Epidermal melanocyte (primary cell): ENCODE measurements around a stretch of chr16.

- RRBS: no CpG with 5 or more reads among the region's 25 CpGs
Observed at GRCh38 chr16:85001818-85002972, 9.1 kb downstream of the ZDHHC7 start.

DNA sequence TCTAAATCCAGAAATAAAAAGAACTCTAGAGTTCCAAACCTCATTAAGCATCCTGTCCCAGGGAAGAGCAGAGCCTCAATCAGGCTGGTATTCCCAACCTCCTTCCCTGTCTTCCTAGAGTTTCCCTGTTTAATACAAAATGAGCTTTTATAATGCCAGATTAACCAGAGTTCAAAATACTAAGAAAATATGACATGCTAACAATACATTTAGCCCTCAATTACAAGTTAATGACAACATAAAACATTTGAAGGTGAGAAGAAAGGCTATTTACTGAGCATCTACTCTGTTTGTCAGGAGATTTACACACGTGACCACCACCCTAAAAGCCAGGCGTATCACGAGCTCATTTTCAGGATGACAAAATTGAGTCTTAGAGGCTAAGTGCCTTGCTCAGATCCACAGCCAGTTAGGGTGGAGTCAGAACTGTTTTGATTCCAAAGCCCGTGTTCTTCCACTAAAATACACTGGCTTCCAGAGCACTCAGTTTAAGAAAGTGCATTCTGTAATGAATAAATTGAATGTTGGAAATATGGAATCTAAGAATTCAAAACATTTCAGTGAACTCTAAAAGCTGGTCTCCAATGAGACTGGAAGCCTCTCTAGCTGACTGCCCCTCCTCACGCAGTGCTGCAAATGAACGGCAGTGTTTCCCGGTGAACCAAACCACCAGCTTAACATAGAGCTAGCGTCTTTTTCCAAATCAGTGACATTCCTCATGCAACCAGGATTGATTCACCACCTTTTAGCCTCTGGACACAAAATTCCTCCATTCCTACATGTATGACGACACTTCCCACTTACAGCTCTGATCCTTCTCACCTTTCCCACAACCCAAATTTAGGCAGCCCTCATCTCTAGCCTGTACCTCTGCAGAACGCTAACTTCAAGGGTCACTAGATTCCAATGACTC is 6.0 kb downstream of the ZDHHC7 start:
- RRBS: no CpG with 5 or more reads among the region's 10 CpGs

GRCh38 chr16:85093307-85094499 is 18.6 kb downstream of the CIBAR2 start:
- RRBS: no CpG with 5 or more reads among the region's 25 CpGs

- RRBS: no CpG with 5 or more reads among the region's 3 CpGs
Observed at GRCh38 chr16:85135522-85135951, 23.3 kb upstream of the CIBAR2 start.

GRCh38 chr16:85220095-85220854 is 108.0 kb upstream of the CIBAR2 start:
- RRBS: 35% methylated on average over 10 of the region's 32 CpGs

- RRBS: no CpG with 5 or more reads among the region's 20 CpGs
Observed at GRCh38 chr16:85302093-85302767, 190.0 kb upstream of the CIBAR2 start.

DNA sequence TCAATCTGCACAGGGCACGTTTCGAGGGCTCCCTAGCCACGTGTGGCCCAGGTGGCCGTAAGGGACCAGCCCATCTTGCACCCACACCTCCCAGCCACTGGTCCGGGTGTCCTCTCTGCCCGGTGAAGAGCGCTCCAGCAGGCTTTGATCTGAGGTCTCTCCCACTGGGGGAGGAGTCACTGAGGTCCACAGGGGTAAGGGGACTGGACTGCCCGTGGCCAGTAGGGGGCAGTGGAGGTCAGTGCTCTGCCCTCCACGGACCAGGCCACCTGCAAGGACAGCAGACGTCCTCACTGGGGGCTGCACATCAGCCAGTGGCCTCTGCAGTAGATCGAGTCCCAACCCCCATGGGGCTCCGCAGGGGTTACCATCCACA is 204.1 kb upstream of the CIBAR2 start:
- RRBS: no CpG with 5 or more reads among the region's 12 CpGs

DNA sequence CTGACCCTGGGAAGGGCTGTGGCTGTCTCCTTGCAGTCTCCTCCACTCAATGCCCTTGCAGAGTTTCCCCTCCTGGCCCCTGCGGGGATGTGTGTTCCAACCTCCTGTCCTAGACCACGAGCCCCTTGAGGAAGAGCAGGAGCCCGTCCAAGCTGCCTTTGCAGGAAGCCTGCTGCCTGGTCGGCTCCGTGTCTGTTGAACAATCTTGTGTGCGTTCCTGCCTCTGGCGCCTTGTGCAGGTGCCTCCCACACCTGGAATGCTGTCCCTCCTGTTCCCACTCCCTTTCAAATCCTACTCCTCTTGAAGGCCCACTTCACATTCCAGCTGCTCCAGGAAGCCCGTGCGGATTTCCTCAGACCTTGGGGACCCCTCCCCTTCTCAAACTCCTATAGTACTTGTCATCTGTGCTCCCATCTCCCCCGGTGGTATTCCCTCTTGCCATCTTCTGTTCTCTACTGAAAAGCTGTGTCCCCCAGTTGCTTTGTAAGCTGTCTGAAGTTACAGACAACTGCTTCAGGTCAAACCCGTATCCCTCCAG is 241.6 kb upstream of the CIBAR2 start:
- RRBS: no CpG with 5 or more reads among the region's 11 CpGs

DNA sequence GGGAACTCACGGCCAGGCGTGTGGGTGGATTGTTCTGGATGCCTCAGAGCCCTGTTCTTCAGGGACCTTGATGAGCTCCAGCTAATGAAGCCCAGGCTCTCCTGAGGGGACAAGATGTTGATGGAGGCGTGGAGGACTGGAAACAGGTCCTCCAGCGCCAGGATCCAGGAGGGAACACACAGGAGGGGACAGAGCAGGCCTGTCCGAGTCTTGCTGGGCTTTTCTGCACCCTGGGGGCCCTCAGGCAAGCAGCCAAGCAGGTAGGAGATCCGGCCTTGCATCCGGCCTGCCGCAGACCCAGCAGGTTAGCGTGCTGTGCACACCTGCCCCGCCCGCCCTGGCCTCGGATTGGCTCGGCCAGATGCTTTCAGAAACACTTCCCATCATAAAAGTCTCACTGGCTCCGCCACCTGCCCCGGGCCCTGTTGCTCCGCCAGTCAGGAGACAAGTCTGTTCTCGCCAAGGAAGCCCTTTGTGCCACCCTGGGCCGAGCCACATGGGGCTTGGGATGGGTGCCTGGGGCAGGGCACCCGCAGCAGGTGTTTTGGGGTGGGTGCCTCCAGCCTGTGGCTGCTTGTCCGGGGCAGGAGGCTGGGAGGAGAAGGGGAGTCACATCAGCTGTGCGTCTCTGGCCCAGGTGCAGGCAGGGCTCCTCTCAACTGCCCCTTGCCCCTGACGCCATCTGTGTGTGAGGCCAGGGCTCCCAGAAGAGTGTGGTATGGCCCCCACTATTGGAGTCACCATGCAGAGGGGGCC is 228.3 kb upstream of the GSE1 start:
- RRBS: no CpG with 5 or more reads among the region's 22 CpGs

DNA sequence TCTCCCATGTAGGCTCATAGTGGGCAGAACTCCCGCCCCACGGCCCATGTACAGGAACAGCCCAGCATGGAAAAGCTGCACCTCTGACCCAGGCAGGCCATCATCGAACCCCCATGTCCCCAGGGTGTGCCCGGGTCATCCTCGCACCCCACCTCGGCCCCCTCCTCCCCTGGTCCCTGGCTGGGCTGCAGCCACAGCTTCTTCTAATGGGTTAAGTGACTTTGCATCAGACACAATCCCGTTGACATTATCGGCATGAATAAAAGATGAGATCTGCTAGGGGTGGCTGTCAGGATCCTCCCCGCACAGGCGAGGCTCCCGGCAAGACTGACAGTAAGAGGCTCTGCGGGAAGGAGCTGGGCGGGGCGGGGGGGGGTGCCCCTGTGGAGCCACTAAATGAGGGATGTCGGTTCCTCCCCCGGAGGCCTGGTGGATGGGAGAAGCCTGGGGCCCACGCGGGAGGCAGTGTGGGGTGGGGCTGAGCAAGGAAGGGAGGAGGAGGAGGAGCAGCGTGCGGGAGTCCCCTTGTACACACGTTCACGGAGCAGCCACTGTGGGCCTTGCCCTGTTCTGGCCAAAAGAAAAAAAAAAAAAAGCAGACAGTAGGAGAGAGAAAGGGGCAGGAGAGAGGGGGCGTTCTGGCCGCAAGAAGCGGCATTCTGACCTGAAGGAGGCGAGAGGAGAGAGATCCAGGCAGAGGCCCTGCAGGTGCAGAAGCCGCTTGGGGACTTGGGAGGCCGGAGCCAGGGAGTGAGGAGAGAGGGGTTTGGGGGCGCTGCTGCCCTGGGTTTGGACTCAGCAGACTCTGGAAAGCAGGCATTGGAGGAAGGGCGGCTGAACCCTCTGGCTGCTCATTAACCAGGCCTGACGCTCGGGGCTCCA is 190.9 kb upstream of the GSE1 start:
- RRBS: 66% methylated on average over 4 of the region's 32 CpGs

- RRBS: no CpG with 5 or more reads among the region's 6 CpGs
Observed at GRCh38 chr16:85461342-85461634, 151.8 kb upstream of the GSE1 start.

DNA sequence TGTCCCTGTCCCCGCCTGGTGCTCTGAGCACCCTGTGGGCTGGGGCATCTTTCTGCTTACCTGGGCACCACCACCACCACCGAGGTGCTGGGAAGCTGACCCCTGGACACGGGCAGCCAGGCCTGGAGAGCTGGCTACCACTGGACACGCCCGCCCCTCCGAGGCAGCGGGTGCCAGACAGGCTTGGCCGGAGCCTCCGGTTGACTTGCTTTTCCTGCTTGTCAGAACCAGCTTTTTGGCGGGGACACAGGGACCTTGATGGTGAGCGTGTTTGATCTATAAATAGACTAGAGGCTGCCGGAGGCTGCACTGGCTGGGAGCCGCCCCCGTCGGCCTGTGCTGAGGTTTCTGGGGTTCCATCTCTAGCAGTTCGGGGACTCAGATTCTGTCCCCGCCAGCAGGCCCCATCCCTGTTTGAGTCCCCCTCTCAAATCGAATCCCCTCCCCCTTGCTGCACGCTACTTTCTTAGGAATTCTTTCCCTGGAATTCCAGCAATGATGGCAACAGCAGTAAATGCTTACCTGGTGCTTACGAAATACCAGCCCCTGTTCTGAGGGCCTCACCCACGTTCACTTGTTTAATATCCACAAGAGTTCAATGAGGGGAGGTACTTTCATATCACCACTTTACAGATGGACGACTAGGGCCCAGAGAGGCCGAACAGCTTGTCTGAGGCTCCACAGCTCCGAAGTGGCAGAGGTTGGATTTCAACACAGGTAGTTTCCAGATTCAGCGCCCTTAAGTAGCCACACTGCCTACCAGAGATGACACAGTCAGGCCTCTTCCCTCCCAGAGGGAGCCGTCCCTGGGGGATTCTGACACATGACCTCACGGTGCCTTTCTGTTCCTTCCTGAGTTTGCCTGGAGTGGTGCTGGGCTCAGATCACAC is 120.9 kb upstream of the GSE1 start:
- RRBS: 45% methylated on average over 3 of the region's 27 CpGs

GRCh38 chr16:85542254-85542634 is 70.9 kb upstream of the GSE1 start:
- RRBS: no CpG with 5 or more reads among the region's 9 CpGs

GRCh38 chr16:85569384-85570324 is 43.5 kb upstream of the GSE1 start:
- RRBS: no CpG with 5 or more reads among the region's 24 CpGs

- RRBS: 93% methylated on average over 7 of the region's 16 CpGs
Observed at GRCh38 chr16:85571449-85572079, 41.6 kb upstream of the GSE1 start.

GRCh38 chr16:85605150-85606469 is 7.5 kb upstream of the GSE1 start:
- RRBS: no CpG with 5 or more reads among the region's 39 CpGs

DNA sequence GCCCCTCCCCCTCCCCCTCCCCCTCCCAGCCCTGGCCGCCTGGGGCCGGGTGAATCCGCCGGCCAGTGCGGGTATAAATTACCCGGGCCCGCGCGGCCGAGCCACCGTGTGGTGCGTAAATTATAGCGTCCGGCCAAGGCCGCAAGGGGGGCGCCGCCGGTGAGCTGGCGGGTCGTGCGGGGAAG is 1.9 kb upstream of the GSE1 start:
- RRBS: 3% methylated on average over 13 of the region's 21 CpGs

GRCh38 chr16:85628903-85629852 is 16.1 kb downstream of the GSE1 start:
- RRBS: no CpG with 5 or more reads among the region's 22 CpGs

DNA sequence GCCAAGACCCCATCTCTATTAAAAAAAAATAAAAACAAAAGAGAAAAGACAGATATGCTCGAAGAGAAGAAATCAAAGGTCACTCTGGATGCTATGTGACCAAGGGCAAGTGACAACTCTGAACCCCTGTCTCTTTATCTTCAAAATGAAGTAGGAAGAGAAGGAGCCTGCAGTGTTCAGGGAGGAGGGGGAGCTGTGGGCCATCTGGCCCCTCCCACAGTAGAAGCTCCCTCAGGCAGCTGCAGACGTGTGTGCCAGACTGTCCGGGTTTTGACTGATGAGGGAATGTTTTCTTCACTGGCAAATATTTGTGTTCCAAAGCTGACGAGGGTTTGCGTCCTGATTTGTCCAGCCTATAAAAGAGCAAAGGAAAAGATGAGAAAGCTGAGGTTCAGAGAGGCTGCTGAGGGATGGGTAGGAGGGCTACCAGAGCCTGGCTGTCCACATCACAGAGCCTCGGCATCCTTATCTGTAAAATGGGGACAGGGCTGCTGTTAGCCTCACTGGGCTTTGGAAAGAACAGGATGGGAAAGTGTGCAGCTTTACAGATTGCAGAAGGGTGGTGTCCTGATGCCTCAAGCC is 1.8 kb upstream of the GINS2 start:
- RRBS: no CpG with 5 or more reads among the region's 6 CpGs

GRCh38 chr16:85798231-85798656 is 1.1 kb downstream of the EMC8 start:
- RRBS: no CpG with 5 or more reads among the region's 14 CpGs